Bronchial lymph node (tissue), 1 donor: ENCODE results near the gene POP7.

- PRO-cap: no peak
Measured at GRCh38 chr7:99787127-99787509, 3.1 kb upstream of the CYP3A4 start.

DNA sequence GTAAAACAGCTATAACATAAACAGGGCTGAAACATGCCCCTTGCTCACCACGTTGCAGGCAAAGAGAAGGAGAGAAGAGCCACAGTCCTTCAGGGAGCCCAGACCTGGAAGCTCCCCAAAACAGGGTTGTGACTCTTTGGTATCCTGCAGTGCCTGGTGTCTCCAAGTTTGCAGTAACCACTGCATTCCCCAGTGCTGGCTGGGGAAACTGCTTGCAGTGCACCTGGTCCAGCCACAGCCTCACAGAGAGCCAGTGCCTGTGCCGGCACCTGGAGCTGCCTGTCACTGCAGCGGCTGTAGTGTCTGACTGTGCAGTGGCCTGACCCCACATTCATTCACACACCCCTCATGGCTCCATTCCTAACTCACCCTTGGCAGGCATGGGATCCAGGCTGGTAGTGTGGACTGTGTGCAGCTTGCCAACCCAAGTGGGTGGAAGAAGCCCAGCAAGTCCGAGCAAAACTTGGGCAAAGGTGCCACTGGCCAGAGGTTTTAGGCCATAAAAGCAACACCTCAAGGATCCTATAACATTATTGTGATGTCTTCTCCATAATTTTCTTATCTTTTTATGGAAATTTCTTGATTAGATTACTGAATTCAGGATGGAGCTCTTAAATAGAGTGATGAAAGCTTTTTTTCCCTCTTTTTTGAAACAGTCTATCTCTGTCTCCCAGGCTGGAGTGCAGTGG lies 3.7 kb upstream of the CYP3A43 start:
- PRO-cap: no peak

- PRO-cap: no peak
Measured at GRCh38 chr7:100124791-100125353, 1.9 kb upstream of the MBLAC1 start.

GRCh38 chr7:100353537-100354254 lies 4.2 kb upstream of the PILRB start:
- PRO-cap: no peak

GRCh38 chr7:100354774-100355411 lies 3.0 kb upstream of the PILRB start:
- PRO-cap: no peak

DNA sequence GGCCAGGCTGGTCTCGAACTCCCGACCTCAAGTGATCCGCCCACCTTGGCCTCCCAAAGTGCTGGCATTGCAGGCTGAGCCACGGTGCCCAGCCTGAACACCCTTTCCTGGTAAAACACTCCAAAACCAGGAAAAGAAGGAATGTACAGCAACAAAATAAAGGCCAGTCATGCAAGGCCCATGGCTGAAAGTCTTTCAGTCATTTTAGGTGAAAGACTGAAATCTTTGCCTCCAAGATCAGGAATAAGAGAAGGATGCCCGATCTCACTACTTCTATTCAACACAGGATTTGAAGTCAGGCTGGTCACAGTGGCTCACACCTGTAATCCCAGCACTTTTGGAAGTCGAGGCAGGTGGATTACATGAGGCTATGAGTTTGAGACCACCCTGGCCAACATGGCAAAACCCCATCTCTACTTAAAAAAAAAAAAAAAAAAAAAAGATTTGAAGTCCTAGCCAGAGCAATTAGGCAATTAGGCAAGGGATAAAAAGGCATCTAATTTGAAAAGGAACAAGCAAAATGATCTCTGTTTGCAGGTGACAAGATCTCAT lies 4.9 kb downstream of the PILRB start:
- PRO-cap: no peak

DNA sequence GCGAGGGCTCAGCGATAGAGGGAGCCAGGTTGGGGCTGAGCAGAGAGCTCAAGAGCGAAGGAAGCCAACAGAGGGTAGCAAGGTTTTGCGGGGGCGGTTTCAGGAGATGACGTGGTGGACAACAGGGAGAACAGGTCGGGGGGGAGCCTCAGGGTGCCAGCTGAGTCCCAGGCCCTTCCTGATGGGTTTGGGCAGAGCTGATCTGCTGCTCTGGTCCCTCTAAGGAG lies 6.6 kb upstream of the PILRA start:
- PRO-cap: unidirectional peak, plus-strand start at position 127 of the sequence

- PRO-cap: no peak
Measured at GRCh38 chr7:100370097-100371045, 2.9 kb upstream of the PILRA start.

- PRO-cap: no peak
Measured at GRCh38 chr7:100449079-100449815, 12.9 kb upstream of the PPP1R35 start.

DNA sequence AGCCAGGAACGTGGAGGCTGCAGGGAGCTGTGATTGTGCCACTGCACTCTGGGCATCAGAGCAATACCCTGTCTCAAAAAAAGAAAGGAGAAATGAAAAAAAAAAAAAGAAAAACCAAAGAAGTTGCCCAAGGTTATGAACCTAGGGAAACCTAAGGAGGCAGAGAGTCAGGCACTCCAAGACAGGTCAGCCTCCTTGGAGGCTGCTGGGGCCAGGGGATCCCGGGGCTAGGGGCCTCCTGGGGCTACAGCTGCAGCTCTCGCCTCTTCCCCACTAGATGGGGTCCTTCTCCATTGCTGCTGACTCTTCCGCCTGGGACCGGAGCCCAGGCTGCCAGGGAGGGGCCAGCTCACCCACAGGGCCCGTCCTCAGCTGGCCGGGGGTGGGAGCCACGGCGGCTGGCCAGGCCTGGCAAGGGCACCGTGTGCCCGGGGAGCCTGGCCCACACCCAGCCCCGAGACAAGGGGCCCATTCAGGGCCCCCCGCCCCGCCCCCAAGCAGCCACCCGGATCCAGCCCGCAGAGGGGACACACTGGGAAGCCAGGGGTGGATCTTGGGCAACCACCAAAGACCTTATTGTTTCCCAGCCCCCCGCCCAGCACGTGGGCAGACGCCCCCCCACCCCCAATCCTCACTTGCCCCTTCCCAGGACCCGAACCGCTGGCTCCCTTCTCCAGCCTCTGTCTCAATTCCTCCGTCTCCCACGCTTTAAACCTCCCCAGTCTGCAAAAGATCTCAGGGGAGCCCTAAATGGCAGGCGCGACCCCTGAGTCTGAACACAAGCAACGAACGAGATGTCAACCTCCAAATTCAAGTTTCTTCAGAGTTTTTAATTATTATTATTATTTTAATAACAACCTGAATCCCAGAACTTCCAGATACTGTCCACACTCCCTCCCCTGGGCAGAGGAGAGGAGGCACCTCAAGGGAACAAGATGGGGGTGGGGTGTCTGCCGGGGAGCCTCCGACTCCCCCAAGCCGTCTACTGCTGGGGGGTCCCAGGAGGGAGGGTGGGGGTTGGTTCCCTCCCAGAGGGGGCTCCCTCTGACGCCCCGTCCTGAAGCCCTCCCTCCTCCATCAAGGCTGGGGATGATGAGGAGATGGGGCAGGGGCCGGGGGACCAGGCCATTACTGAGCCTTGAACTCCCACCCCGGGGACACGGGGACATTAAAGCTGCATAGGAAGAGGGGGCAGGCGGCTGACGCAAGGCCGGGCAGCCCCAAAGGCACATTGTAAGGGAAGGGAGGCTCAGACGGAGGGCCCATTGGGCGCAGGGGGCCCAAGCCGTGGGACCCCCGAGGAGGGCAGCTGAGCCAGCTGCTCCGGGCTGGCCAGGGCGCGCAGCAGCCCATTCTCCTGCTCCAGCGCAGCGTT lies 2.1 kb upstream of the SPACDR start:
- PRO-cap: no peak

DNA sequence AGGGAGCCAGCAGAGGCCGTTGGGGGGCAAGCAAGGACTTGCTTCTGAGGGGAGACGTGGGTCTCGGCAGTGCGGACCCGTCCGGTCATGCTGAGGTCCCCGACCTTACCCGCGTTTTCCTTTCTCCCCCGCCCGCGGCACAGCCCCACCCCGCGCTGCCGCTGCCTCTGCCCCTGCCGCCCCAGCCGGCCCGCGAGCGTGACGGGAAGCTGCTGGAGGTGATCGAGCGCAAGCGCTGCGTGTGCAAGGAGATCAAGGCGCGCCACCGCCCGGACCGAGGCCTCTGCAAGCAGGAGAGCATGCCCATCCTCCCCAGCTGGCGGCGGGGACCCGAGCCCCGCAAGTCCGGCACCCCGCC lies 9.8 kb downstream of the NYAP1 start:
- PRO-cap: no peak

- PRO-cap: no peak
Measured at GRCh38 chr7:100563304-100563832, 10.3 kb downstream of the SAP25 start.

DNA sequence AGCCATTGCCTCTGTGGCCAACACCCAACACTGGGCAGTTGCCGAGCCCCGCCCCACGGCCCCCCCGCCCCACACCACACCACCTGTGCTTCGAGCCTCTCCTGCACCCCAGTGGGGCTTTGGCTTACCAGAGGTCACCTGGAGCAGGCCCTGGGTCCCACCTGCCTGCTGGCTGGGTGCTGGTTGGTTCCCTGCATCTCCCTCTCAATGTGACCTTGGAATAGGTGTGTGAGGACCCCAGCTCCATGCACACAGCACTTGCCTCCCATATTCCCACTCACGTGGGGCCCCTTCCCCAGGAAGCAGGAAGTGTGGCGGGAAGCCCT lies 5.3 kb downstream of the SAP25 start:
- PRO-cap: no peak

- PRO-cap: no peak
Measured at GRCh38 chr7:100572557-100572892, 1.2 kb downstream of the SAP25 start.

GRCh38 chr7:100589148-100590137 lies 3.3 kb downstream of the FBXO24 start:
- PRO-cap: no peak

DNA sequence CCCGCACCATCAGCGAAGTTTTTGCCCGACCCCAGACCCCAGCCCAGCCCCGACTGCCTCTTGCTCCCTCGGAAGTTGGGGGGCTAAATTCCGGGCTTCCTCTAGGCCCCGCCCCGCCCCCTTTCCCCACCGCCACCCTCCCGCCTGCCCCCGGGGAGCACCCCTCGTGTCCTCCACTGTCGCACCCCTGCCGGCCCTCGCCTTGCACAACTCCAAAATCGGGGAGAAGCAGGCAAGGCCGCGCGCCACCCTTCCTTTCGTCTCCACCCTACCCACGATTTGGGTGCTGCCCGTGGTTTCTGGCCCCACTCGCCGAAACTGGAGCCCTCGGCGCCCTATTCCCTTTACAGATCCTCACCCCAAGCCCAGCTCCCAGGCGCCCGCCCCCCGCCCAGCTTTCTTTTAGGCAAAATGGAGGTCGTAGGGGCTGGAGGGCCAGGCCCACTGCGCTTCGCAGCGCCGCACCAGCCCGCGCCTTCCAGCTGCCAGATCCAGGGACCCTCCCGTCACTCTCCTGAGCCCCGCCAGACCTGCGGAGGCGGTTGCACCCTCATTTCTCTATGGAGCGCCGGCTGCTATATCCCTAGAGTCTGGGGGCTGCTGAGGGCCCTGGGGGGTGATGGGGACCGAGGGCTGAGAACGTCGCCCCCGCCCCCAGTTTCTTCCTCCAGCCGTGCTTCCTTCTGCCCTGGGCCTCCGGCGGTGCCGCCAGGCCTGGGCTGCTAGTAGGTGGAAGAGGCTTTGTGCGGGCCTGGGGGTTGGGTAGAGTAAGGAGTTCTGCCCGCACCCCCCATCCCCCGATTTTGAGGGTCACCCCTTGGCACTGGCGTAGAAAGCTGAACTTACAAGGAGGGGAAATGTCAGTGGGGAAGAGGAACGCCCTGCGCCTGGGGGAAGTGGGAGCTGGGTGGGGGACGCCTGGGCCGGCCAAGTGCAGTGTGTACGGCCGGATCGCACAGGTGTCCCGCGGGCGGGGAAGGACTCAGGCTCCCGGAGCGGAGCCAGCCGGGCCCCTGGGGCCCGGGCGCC lies 902 bp downstream of the GNB2 start:
- PRO-cap: bidirectional peak, plus-strand start at position 215 of the sequence, minus-strand start at position 77 of the sequence

- PRO-cap: no peak
Measured at GRCh38 chr7:100680010-100681105, 6.8 kb downstream of the GNB2 start.

- PRO-cap: no peak
Measured at GRCh38 chr7:100686547-100686988, 7.5 kb downstream of the GIGYF1 start.

DNA sequence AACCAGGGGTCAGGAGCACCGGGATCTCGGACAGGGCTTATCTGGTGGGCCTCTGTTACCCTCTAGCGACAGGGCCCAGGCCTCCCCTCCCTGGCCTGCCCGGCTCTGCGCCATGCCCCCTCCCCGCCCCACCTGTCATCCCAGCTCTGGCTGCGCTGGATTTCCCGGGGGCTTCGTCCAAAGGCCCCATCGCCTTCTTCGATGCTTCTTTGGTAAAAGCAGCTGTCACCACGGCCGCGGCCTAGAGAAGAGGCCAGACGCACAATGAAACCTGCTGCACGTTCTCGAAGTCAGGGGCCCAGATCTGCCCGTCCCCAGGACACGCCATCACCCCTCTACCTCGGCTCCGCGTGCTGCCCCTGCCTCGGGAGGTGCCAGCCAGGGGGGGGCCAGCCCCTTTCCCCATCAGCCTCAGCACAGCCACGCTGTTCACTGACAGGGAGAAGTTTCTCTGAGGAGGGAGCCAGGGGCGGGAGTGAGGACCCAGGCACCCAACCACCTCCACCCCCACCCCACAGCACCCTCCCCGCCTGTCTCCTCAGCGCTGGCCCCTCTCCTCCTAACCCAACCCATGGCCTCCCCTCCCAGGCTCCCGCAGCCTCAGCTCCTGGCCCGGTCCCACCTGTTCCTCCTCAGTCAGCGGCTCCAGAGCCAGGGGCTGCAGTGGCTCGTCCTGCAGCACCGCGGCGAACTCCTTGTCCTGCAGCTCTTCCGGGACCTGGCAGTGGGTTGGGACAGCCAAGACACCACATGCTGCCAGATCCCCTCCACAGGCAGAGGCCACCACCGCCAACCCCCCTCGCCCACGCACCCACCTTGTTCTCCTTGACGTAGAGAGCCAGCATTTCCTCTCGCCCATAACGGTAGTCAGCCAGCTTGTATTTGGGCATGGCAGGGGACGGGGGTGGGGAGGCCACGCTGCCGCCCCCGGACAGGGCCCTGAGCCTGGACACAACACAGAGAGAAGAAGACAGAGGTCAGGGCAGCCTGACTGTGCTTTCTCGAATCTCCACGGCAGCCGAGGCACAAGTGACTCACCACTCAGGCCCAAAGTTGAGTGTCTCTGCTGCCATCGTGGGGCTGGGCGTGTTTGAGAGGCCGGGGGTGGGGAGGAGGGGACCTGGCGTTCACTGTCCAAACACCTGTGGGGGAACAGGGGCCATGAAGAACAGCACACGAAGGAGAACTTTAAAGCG lies 6.5 kb downstream of the GIGYF1 start:
- PRO-cap: no peak

GRCh38 chr7:100705804-100706535 lies at the start of gene POP7:
Gene POP7 (plus strand): TSS chr7:100706121.
- PRO-cap: bidirectional peak, plus-strand start at chr7:100706051, minus-strand start at chr7:100705941